Cardiac ventricle fibroblast (primary cell): Measurements from ENCODE around the genes ACTL6A, USP13, MCCC1 and B3GNT5.

GRCh38 chr3:178418896-178419409 is 117.3 kb upstream of the KCNMB2 start:
- RAMPAGE, long total RNA, result no peak

GRCh38 chr3:178454846-178455158 is 81.4 kb upstream of the KCNMB2 start:
- RAMPAGE, long total RNA, result no peak

GRCh38 chr3:178820444-178820799 is 251.2 kb downstream of the ZMAT3 start:
- RAMPAGE, long total RNA, result no peak

- RAMPAGE, long total RNA, result no peak
Measured at GRCh38 chr3:179019837-179020563, 51.6 kb downstream of the ZMAT3 start.

DNA sequence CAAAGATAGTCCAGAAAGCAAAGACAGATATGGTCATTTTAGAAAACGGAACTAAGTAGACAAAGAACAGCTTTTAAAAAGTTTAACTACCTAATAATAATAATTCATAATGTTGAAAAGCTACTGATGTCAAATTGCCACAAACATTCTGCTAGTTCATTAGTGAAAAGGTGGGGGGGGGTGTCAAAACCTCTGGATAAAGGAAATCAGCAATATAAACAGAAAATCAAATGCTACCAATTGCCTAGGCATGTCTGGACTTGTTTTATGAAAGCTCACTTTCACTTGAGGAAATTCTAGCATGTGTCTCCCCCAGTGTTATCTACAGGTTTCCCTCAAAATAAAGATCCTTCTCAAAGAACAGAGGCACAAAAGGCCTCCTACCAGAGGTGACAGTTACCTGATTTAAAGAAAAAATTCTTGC is 1.7 kb downstream of the ZMAT3 start:
- RAMPAGE, long total RNA, result no peak

DNA sequence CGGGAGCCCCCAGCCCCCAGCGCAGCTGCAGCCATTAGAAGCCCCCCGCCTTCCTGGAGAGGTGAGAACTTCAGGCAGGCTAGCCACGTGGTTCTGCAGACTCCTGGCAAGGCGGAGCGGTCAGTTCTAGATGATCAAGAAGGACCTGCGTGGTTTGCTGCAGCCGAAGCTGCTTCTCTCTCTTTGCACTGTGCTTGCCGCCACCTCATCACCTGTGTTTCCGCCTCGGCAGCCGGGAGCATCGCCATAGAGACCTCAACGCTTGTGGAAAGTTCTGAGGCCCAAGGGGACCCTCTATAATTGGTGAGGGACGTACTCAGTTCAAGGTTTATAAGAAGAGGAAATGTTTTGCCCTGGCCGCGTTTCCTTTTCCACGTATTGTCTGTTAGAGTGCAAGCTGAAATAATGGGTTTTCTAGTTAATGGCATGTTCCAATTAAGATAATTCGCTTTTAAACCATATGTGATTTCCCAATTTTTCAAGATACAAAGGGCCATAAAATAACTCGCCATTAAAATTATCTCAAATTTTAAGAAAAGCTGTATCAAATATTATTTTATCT is 16.0 kb upstream of the KCNMB3 start:
- RAMPAGE, long total RNA, result no peak

DNA sequence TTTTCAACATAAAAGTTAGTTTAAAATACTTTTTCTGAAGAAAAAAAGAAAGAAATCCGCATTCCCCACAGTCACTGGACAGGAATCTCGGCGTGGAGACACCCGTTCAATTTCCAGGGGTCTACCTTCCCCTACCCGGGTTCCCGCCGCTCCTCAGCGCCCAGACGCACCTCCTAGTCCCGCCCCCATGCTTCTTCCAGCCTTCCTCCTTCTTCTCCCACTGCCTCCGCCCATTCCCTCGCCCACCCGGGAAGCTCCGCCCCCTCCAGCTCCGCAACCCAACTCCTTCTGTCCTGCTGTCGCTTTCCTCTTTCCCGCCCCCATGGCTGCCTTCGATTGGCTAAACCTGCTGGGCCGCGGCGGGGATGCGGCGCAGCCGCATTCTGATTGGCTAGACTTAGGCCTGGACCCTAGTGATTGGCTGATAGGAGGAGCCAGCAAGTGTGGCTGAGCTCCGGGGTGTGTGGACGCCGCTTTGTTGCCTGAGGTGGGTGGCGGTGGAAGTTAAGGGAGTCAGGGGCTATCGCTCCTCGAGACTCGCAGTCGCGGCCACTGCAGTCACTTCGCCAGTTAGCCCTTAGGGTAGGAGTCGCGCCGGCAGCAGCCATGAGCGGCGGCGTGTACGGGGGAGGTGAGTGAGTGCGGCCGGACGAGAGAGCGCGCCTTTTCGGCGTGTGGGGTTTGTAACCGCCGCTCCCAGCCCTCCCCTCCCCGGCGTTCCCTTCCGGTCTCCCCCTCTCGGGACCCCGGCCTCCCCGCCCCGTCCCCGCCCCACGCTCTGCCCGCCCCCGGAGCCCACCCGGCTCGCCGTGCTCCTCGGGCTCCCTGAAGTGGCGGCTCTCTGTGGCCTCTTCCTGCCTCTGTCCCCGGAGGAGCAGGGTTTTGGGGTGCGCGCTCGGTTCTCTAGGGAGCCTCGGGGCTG is at the start of gene ACTL6A:
Gene ACTL6A (plus strand): TSS at position 440 of the 922 bp plus-strand sequence.
- RAMPAGE, long total RNA, result start-site peak on the plus strand centred at position 462 of the sequence, 52 bp wide, 185 and 27 reads in 2 replicates

GRCh38 chr3:179652925-179653783 is at the start of gene USP13:
USP13 (plus strand) TSS chr3:179653040.
- RAMPAGE, long total RNA, result no peak

DNA sequence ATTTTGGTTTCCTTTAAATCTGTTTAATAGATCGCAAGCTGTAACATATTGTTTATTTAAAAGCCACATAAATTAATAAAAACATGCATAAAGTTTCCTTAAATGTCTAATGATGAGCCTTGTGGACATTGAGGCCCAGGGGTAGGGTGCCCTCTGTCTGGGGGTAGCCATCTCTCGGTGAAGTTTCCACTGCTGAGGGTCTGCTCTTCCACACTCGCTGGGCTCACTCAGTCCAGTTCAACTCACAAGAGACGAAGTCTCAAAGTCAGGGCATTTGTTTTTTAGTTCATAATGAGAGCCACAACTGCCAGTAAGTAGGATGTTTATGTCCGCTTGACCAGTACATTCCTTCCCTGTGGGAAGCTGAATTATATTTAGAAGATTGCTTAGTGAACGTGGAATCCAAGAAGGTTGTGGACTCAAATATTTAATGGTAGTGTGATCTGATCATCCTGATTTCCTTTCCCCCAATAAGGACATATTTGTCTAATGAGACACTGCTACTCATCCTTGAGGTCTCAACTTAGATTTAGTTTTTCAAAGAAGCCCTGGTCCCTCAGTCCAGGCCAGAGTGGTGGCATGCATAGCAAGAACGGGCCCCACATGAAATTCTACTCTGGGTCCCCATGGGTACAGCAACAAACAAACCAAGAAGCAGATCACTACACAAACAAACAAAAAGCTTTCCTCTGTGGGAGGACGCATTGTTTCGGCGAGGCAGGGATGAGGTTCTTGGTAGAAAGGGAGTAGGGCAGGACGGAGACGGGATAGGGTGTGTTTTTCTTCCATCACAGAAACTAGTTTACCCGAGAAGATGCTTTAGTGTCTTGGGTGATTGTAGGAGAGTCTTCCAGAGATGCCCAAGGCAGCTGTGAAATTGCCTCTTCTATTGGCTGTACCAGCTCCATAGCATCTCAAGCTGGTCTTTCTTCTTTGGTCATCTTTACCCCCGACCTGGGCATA is 60.8 kb downstream of the USP13 start:
- RAMPAGE, long total RNA, result no peak

GRCh38 chr3:180606208-180606798 is 4.3 kb downstream of the TTC14 start:
- RAMPAGE, long total RNA, result no peak

DNA sequence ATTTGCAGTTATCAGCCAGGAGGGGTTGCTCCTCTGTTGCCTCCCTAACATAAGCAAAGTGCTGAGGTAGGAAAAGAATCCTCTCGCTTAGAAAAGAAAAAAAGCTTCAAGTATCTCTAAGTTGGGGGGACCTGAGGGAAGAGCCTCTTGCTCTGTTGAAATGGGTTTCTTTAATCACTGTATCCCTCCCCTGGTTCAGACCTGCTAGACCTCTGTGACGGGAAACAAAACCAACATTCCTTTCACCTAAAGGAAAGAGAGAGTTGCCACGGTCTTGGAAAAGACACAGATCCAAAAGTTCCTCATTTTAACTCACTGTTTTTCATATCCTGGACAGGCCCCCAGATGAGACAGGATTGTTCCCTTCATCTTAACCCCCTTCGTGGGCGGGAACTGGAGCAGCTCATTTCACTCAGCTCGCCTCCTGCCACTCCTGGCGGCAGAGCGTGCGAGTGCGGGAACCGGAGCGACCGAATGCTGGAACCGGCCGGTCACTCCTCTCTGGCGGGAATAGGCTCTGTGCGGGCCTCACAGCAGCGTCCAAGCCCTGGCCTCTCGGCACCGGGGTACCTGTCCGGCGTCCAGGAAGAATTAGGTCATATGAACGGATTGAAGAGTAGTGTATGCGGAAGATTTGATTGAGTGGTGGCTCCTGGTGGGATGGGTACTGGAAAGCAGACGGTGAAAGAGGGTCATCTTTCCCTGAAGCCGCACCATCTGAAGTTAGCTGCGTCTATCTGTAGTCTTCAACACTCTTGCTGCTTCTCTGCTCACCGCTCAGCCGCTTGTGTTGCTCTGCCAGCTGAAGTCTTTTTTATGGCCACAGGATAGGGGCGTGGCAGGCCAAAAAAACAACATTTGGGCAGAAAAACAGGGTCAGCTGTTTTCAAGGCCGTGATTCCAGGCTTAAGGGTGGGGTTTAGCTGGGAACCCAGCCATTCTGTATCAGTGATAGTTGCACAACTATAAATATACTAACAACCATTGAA is 42.4 kb upstream of the FXR1 start:
- RAMPAGE, long total RNA, result no peak

- RAMPAGE, long total RNA, result no peak
Measured at GRCh38 chr3:181694784-181695868, 16.6 kb upstream of the SOX2 start.

DNA sequence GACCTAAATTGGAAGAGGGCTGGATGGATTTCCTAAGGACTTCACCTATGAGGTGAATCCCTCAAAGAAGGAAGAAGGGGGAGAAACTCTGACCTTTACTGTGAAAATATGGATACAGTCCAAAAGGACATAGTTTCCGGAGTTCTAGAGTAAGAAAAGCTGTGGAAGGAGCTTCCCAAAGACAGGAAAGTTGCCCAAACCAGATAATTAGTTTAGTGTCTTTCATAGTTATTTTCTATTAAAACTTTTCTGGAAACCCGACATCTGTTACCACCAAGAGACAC is 6.8 kb downstream of the SOX2 start:
- RAMPAGE, long total RNA, result no peak

DNA sequence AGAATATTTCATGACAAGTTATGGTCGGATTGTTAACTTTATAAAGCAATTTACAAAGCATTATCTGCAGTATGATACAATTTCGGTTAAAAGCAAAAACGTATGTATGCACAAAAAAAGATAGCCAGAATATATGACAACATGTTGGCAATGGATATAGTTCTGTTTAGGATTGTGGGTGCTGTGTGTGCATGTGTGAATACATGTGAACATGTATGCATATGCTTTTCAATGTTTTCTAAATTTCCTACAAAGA is 294.7 kb upstream of the ATP11B start:
- RAMPAGE, long total RNA, result no peak

GRCh38 chr3:182714117-182714440 is 79.2 kb upstream of the ATP11B start:
- RAMPAGE, long total RNA, result no peak

- RAMPAGE, long total RNA, result no peak
Measured at GRCh38 chr3:182890699-182891262, 89.6 kb downstream of the DCUN1D1 start.

DNA sequence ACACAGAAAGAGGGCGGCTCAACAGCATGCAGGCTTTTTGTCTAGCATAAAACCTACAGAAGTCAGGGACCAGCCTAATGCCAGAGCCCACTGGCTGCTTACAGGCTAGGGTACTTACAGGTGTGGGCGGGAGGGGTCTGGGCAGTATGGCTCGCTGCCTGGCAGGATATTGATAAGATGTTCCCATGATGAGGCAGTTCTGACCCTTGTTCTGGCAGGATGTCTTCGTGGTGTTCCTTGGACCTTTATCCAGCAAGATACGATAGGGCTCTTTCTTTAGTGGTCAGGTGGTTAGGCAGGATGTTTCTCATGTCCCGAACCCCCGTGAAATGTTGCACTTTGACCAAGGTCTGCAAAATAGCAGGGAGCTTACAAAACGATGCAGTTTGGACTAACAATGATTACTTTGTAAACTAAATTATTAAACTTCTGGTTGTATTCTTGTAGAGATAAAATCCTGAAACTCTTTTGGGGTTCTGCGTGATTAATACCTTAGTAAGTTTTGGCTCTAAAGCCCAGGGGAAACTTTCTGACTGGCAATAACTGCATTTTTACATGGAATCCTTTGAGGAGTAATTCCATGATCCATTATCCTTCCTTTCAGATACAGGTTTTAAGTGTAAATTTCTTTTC is 84.6 kb downstream of the DCUN1D1 start:
- RAMPAGE, long total RNA, result no peak

DNA sequence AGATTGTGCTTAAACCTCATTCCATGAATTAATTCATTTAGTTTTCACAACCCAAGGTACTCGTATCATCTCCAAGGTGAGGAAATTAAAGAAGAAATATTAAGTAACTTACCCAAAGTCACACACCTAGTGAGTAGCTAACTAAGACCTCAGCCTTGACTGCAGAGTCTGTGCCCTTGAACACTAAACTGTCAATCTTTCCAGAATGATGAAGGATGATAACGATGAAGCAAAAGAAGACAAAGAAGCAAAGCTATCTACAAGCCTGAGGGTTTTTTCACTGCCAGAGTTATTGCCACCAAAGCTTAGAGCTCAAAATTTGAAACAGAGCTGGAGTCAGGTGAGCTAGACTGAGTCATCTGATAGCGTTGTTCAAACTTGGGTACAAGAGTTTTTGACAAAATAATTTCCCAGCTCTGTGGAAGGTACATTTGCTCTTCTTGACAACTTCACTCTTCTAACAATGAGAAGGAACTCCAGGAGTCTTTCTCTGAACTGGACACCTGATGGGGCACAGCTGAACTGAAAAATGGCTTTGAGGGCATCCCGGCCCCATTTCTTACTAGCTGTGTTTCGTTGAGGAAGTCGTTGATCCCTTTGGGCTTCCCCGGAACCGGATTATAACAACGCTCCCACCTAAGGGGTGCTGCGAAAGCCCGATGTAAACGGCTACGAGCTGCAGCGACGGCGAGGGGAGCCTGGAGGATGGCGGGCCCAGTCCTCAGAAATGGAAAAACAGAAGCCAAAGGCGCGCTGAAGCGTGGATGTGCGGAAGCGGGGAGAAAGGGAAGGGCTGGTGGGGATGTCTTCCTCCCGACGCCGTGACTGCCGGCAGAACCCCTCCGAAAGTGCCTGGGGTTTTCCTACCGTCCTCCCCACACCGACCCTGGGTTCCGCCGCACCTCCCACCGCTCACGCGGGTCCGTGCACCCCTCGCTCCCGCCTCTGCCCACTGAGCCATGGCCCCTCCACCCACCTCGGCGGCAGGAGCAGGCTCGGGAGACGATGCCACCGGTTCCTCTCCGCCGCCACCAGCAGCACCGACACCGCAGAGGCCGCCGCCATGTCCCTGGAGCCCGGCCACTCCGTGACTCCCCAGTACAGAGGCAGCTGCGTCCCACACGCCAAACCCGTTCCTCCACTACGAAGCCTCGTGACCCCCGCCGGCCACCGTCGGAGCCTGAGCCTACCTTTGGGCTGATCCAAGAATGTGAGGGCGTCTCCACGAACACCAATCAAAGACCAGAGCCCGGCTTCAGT is at the start of gene MCCC1:
Gene MCCC1 (minus strand): TSS at position 1,121 of the 1,260 bp plus-strand sequence.
- RAMPAGE, long total RNA, result no peak

- RAMPAGE, long total RNA, result no peak
Measured at GRCh38 chr3:183252927-183254056, at the start of gene B3GNT5. B3GNT5 (plus strand) TSS chr3:183253253.

DNA sequence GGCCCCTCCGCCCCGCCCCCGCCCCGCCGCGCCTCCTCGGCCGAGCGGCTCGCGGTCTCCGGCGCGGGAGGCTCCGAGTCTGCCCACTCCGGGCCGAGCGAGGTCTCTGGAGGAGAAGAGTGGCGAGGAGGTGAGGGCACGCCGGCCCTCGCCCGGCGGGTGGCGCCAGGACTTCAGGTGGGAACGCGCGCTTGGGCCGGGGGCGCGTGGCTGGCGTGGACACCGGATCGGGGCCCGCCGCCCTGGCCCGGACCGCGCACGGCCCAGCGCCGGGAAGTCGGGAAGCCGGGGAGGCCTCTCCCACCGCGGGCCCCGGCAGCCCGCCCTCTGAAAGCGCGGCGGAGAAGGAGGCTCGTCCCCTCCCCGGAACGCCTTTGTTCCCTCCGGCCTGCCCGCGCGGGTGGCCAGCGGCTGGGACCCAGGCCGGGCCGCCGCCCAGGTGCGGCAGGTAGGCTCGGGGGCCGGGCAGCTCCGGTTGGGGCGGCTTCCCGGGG is 1.1 kb downstream of the B3GNT5 start:
- RAMPAGE, long total RNA, result no peak